ENCODE data around the genes PSD, WBP1L, CYP17A1, PCGF6 and CALHM1.

DNA sequence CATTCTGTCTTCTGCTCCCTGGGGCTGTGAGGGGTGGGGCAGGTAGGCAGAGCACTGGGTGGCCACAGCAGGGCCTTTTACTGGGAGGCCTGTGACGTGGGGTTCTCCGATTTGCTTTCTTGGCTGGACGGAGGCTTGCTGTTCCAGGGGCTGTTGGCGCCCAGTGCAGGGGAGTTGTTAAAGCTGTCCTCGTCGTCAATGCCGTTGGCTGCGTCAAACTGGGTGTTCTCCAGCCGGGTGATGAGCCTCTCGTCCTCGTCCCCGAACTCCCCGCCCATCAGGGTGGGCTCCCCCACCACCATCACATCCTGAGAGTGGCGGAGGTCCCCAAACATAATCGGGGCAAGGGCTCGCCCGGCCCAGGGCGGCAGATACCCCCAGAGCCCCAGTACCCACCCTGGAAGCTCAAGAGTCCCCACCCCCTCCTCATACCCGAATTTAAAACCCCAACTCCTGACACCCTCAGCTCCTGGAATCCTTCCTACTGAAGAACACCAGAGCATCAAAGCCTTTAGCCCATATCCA is 12.1 kb downstream of the LDB1 start:
- RRBS, result no CpG with 5 or more reads among the region's 19 CpGs

DNA sequence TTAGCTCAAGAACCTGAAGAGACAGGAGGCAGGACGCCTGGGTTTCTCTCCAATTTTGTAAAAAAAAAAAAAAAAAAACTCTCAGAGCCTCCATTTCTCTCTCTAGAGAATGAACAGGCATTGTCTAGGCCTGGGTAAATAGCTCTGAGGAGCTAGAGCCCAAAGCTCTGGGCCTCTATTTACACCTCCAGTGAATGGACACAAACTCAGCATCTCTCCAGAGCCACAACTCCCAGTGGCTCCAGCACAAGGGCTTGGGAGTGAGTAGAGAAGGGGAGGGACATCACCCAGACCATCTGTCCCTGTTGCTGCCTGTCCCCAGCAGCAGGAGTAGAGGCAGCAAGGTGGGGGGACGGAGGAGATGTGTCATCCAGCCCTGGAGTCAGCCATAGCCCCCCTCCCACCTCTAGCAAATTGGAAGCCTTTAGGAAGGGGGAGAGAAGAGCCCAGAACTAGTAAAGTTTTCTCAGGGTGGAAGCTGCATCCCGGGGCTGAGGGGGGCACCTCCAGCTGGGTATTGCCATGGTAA is 6.4 kb downstream of the LDB1 start:
- RRBS, result no CpG with 5 or more reads among the region's 3 CpGs

GRCh38 chr10:102115307-102115756 is 4.8 kb downstream of the LDB1 start:
- RRBS, result no CpG with 5 or more reads among the region's 4 CpGs

DNA sequence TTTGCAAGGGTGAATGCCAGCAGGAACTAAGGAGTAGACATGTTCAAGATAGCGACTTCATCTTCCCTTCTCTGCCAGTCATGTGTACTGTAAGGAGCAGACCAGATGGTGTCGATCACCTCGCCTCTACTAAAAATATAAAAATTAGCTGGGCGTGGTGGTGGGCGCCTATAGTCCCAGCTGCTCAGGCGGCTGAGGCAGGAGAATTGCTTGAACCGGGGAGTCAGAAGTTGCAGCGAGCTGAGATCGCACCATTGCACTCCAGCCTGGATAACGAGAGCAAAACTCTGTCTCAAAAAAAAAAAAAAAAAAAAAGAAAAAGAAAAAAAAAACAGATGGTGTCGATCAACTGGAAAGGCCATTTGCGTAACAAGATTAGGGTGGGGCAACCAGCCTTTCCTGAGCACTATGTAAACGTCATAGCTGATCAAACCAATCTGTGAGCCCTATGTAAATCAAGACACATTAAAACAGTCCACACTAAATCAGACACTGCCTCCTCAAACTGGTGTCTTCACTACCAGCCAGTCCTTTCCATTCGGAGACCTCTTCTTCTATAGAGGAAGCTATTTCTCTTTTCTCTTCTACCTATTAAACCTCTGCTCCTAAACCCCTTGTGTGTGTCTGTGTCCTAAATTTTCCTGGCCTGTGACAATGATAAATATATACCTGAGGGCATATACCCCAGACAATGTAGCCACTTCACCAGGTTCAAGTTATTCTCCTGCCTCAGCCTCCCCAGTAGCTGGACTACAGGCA is 33.9 kb downstream of the NOLC1 start:
- RRBS, result no CpG with 5 or more reads among the region's 14 CpGs

DNA sequence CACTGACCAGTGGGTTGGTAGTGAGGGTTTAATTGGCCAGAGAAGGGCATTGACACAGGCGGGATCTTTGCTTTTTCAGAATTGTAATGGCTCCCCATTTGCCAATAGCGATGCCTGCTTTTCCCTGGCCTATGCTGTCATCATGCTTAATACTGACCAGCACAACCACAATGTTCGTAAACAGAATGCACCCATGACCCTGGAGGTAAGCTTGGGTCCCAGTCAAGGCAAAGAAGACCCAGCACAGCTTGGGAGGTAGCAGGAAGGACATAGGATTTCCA is 28.6 kb upstream of the NFKB2 start:
- RRBS, result no CpG with 5 or more reads among the region's 3 CpGs

- RRBS, result 2% methylated on average over 10 of the region's 58 CpGs
Measured at GRCh38 chr10:102409168-102409970, 9.2 kb downstream of the PSD start.

DNA sequence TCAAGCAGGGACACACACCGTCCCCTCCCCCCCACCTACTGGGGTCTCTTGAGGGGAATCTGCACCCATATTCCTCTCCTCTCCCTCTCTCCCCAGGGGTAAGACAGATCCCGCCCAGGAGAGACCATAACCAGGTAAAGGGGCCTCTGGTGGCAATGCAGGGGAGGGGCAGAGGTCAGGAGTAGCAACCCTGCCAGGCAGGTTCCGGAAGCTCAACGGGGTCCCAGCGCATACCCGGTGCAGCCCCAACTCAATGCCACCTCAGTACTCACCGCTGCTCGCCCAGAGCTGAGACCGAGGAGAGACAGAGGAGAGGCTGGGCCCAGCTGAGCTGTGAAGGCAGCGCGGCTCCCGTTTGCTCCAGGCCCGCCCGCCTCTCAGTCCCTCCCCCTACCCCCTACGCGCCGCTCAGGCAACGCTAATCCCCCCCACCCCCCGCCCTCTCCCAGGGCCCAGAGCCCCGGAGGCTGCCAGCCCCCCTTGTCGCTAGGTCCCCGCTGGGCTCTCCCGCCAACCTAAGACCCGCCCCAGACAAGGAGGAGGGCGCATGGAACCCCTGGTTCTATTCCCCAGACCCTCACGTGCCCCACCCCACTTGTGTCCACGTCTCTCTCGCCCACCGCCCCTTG is at the start of gene PSD:
Gene PSD, minus strand, starts transcription at position 357 of the 629 bp plus-strand sequence.
- RRBS, result no CpG with 5 or more reads among the region's 29 CpGs

- RRBS, result no CpG with 5 or more reads among the region's 23 CpGs
Measured at GRCh38 chr10:102627175-102628302, 16.7 kb upstream of the TRIM8 start.

DNA sequence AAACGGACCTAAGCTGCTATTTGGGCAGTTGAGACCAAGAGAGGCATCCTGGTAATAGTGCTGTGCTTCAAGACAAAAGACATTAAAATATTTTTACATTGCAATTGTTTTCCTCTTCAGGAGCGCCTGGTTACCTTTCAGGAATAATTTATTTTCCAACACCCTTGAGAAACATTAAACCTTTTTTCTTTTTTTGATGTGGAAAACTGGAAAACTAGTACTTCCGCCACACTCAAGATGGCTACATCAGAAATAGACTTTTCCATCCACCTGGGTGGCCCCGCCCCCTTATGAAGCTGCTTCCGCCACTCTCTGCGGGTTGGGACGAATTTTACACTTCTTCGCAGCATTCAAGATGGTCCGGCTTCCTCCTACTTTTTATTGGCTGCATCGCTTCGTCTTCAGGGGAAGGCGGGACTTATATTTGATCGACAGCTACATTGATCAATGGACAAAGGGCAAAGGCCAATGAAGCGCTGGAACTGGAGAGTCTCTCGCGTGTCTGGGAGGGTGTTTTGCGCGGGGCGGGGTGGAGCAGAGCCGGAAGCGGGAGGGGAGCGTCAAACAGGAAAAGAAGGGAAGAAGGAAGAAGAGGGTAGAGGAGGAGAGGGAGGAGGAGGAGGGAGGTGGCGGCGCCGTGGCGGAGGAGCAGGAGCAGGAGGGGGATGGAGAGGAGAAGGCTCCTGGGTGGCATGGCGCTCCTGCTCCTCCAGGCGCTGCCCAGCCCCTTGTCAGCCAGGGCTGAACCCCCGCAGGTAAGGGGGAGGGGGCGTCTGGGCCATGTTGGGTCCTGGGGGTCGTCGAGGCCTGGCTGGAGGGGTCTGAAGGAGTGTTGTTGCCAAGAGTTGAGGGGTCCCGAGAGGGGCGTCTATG is at the start of gene WBP1L:
Gene WBP1L, plus strand, starts transcription at position 560 of the 873 bp plus-strand sequence.
- RRBS, result no CpG with 5 or more reads among the region's 34 CpGs

- RRBS, result no CpG with 5 or more reads among the region's 14 CpGs
Measured at GRCh38 chr10:102744262-102745087, 727 bp downstream of the WBP1L start.

- RRBS, result no CpG with 5 or more reads among the region's 11 CpGs
Measured at GRCh38 chr10:102837086-102837976, at the start of gene CYP17A1. CYP17A1 (minus strand) TSS chr10:102837413.

- RRBS, result no CpG with 5 or more reads among the region's 3 CpGs
Measured at GRCh38 chr10:103232257-103232633, 13.4 kb upstream of the RPEL1 start.

- RRBS, result 3% methylated on average over 32 of the region's 94 CpGs
Measured at GRCh38 chr10:103350334-103351484, at the start of gene PCGF6. PCGF6 (minus strand) TSS chr10:103351140.

GRCh38 chr10:103386679-103388014 is 9.1 kb downstream of the ATP5MK start:
- RRBS, result no CpG with 5 or more reads among the region's 18 CpGs

DNA sequence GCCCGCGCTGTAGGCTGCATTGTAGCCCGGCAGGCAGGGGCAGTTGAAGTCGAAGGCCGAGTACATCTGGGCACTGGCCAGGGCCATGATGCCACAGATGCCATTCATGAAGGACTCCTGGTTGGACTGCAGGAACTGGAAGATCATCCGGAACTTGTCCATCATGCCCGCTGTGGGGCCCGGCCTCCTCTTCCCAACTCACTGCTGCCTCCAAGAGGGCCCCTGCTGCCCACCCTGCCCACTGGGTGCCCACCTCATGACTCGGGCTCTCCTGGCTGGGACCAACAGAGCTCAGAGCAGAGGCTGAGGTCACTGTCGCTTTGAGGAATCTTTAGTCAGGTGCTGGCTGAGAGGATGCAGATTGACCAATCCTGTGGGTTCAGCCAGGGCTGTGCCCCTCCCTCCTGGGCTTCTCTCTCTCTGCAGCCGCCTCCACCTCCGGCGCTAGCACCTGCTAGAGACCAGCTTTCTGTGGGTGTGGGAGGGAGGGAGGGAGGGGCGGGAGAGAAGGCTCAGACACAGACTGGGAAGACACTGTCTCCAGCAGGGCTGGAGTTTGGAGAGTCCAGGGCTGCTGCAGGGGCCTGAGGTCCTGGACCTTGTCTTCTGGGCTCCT is at the start of gene CALHM1:
Gene CALHM1, minus strand, starts transcription at position 314 of the 616 bp plus-strand sequence.
- RRBS, result no CpG with 5 or more reads among the region's 14 CpGs

- RRBS, result 80% methylated on average over 3 of the region's 15 CpGs
Measured at GRCh38 chr10:103556235-103556959, 62.9 kb downstream of the NEURL1 start.

DNA sequence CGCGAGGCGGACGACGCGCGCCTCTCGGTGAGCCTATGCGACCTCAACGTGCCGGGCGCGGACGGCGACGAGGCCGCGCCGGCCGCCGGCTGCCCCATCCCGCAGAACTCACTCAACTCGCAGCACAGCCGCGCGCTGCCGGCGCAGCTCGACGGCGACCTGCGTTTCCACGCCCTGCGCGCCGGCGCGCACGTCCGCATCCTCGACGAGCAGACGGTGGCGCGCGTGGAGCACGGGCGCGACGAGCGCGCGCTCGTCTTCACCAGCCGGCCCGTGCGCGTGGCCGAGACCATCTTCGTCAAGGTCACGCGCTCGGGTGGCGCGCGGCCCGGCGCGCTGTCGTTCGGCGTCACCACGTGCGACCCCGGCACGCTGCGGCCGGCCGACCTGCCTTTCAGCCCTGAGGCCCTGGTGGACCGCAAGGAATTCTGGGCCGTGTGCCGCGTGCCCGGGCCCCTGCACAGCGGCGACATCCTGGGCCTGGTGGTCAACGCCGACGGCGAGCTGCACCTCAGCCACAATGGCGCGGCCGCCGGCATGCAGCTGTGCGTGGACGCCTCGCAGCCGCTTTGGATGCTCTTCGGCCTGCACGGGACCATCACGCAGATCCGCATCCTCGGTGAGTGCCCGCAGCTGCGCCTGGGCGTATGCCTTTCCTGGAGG is 91.2 kb downstream of the NEURL1 start:
- RRBS, result 34% methylated on average over 59 of the region's 106 CpGs

DNA sequence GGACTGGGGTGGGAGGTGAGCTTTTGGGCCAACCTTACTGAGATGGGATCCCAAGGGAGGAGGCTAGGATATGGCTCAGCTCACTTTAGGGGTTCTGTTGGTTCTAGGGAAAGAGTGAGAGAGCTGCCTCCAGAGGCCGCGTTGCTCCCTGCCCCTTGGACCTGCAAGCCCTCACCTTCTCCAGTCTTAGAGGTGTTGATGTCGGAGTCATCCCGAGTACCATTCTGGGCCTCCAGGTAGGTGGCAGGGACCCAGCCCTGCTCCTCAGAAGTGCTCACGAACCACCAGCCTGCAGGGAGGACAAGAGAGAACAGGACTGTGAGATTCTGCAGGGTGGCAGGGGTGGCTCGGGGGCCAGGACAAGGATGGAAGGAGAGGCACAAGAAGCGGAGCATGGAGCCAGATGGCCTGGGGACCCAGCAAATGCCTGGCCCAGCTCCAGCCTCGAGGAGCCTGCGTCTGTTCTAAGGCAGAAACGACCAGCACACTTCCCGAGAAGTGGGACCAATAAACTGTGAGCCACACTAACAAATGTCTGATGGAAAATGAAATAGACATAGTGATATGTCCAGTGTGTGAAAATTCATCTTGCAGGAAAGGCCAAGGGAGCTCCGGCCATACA is 133.5 kb downstream of the NEURL1 start:
- RRBS, result no CpG with 5 or more reads among the region's 12 CpGs

- RRBS, result 15% methylated on average over 11 of the region's 48 CpGs
Measured at GRCh38 chr10:103661290-103662130, 168.0 kb downstream of the NEURL1 start.

GRCh38 chr10:103682698-103683166 is 172.6 kb downstream of the SH3PXD2A start:
- RRBS, result no CpG with 5 or more reads among the region's 12 CpGs